Omental fat pad (tissue), 4 donors: Measurements from ENCODE around the genes RFX1, PALM3 and ADGRE3.

- PRO-cap: no peak
- RAMPAGE, long total RNA, 4 experiments: no peak in any of the 4 experiments
Measured at GRCh38 chr19:14006068-14006181, 195 bp downstream of the RFX1 start.

GRCh38 chr19:14006182-14006868 lies at the start of gene RFX1:
RFX1 (minus strand) TSS chr19:14006320.
- PRO-cap: no peak
- RAMPAGE, long total RNA, 4 experiments: start-site peak on the minus strand in 4 of 4 experiments, at chr19:14006125-14007104 at its widest, 6 to 21 reads per replicate

- PRO-cap: no peak
- RAMPAGE, long total RNA, 4 experiments: no peak in any of the 4 experiments
Measured at GRCh38 chr19:14061324-14062534, at the start of gene PALM3. PALM3 (minus strand) TSS chr19:14062076.

DNA sequence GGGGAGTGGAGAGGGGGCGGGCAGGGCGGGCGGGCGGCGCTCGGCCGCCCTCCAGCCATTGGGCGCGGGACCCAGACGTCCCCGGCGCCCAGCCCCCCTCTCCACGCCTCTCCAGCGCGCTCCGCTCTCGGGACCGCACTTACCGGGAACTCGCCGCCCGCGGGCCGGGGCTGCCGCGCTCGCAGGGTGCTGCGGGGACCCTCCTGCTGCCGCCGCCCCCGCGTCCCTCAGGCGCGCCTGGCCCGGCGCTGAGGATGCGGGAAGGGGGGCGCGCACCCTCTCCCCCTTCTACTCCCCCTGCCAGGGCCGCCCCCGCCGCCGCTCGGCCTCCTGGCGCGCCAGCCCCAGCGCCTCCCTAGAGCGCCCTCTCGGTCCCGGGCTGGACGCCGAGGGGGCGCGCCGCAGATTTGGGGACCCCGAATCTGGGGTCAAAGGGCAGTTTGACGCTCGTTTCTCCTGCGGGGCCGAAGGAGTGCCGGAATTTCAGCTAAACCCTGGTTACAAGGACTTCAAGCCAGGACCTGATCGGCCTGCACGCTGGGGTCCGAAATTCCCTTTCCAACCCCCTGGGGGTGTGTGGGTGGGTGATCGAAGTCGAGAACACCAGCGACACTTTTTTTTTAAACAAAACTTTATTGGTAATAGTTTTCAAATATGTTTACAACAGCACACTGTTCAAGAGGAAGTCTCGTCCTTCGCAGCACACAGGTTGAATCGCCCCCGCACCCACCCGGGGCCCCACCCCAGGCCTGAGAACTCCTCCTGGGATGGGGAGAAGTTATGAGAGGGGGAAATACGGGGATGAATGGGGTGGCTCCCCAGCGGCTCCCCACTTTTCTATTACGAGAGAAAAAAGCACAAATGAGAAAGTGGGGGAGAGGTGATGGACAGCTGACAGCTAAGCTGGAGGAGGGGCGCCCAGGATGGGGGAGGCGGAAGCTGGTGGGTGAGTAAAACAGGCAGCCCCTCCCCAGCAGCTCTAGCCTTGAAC lies 5.8 kb upstream of the C19orf67 start:
- PRO-cap: unidirectional peak, plus-strand start at position 138 of the sequence
- RAMPAGE, long total RNA, 4 experiments: no peak in any of the 4 experiments

GRCh38 chr19:14116718-14117437 lies 684 bp downstream of the PRKACA start:
- PRO-cap: no peak
- RAMPAGE, long total RNA, 4 experiments: no peak in any of the 4 experiments

- PRO-cap: no peak
- RAMPAGE, long total RNA, 4 experiments: no peak in any of the 4 experiments
Measured at GRCh38 chr19:14125243-14125834, 7.8 kb upstream of the PRKACA start.

DNA sequence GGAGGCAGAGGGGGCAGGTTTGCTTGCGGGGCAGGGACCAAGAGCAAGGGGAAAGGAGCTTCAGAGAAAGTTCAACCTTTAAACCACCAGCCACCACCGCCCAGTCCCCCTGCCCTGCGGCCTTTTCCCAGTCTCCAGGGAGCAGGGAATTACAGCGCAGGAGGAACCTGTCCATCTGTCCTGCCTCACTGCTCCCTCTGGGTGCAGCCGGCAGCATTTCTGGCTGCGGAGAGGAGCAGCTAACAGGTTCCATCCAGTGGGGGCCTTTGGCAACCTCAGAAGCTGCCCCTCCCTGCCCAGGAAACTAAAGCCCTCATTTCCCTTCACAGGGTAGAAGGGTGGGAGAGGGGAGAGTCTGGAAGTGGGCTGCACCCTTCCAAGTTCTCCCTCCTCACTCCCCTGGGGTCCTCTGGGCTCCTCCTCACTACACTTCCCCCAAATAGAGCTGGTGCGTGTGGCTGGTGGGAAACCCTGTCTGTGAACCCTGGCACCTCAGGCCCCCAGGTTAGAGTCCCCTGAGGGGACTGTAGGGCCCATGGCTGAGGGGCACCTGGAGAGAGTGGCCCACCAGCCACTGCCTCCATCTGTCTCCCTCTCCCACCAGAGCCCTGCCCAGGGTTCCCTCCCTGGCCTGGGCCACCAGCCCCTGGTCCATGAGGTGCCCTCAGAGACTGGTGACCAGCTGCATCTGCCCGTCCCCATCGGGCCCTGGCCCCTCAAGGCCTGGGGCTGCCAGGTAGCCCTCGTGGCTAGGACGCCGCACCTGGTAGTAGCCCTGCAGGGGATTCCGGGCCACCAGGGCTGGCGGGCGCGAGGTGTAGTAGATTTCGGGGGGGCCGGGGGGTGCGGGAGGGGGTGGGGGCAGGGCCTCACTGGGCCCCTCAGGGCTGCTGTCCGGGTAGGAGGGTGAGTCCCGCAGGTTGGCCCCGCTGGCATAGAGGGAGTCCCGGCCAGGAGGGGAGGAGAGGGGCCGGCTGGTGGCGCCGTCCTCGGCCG lies 14.1 kb upstream of the ASF1B start:
- PRO-cap: no peak
- RAMPAGE, long total RNA, 4 experiments: no peak in any of the 4 experiments

GRCh38 chr19:14161161-14161884 lies 24.9 kb upstream of the ASF1B start:
- PRO-cap: no peak
- RAMPAGE, long total RNA, 4 experiments: no peak in any of the 4 experiments

GRCh38 chr19:14164687-14165503 lies 28.5 kb upstream of the ASF1B start:
- PRO-cap: no peak
- RAMPAGE, long total RNA, 4 experiments: no peak in any of the 4 experiments

DNA sequence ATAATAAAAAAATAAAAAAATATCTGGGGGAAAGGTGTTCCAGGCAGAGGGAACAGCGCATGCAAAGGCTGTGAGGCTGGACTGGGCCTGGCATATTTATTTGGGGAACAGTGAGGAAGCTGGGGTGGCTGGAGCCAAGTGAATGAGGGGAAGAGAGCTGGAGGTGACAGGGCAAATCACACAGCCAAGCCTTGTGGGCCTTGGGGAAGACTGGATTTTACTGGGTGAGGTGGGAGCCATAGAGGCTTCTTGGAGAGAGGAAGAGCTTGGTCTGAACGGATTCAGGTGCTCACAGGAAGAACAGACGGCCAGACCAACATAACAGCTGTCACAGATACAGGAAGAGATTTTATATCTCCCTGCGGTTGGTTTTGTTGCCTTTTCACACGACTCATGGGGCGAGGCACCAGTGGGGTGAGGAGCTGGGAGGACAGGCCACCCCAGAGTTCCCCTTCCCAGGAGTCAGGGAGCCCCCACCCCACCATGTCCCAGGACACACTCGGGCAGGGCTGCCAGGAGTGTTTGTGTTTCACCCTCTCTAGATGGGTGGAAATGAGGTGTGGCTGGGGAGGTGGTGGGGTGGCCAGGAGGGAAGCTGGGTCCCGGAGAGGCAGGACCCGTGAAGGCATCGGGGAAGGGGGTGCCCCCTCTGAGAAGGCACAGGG lies 25.5 kb upstream of the ADGRE5 start:
- PRO-cap: no peak
- RAMPAGE, long total RNA, 4 experiments: no peak in any of the 4 experiments

- PRO-cap: no peak
- RAMPAGE, long total RNA, 4 experiments: no peak in any of the 4 experiments
Measured at GRCh38 chr19:14370853-14371622, 10.2 kb upstream of the ADGRE5 start.

- PRO-cap: no peak
- RAMPAGE, long total RNA, 4 experiments: no peak in any of the 4 experiments
Measured at GRCh38 chr19:14405388-14406478, 13.4 kb downstream of the DDX39A start.

DNA sequence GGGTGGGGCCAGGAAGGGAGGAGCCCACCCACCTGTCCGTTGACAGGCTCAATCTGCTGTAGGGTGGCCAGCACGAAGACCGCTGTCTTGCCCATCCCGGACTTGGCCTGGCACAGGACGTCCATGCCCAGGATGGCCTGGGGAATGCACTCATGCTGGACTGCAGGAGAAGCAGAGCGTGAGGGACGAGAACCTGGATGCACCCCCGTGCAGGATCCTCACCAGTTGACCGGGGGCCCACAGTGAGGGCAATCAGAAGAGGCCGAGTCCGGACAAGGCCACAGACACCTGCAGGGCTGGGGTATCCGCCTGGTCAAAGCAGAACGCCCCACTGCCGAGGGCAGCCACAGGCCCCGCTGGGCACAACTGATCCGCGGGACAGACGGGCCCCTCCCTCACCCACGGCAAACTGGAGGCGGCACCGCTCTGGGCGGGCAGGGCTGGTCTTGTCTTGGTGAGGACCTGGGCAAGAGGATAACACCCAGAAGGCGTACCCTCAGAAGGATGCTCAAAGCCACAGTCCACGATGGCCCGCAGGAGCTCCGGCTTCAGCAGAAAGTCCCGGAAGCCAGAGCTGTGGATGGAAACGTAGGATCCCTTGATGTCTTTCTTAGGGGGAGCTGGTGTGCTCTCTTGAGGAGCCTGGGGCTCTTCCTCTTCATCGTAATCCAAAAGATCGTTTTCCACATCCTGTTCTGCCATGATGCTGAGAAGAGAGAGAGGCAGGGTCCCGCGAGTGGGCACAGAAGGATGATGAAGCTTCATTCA lies 6.4 kb downstream of the DDX39A start:
- PRO-cap: no peak
- RAMPAGE, long total RNA, 4 experiments: no peak in any of the 4 experiments

- PRO-cap: no peak
- RAMPAGE, long total RNA, 4 experiments: no peak in any of the 4 experiments
Measured at GRCh38 chr19:14494556-14495693, 1.0 kb downstream of the GIPC1 start.

- PRO-cap: no peak
- RAMPAGE, long total RNA, 4 experiments: no peak in any of the 4 experiments
Measured at GRCh38 chr19:14525584-14526379, 3.6 kb upstream of the TECR start.

DNA sequence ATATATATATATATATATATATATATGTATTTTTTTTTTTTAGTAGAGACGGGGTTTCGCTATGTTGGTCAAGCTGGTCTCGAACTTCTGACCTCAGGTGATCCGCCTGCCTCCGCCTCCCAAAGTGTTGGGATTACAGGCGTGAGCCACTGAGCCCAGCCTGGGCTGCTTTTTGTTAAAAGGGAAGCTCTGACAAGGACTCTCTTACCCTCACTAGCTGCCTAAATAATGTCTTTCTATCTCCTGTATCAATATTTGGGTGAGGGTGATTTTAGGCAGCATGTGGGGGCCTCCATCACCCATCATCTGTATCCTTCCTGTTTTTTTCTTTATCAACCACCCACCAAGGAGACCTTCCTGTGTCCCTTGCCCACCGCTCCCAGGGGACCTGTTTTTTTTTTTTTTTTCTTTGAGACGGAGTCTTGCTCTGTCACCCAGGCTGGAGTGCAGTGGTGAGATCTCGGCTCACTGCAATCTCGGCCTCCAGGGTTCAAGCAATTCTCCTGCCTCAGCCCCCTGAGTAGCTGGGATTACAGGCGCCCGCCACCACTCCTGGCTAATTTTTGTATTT lies 5.3 kb upstream of the NDUFB7 start:
- PRO-cap: no peak
- RAMPAGE, long total RNA, 4 experiments: no peak in any of the 4 experiments

- PRO-cap: no peak
- RAMPAGE, long total RNA, 4 experiments: start-site peak on the minus strand in 1 of 4 experiments, at chr19:14674843-14674891 at its widest, 56 reads per replicate
Measured at GRCh38 chr19:14674784-14675315, at the start of gene ADGRE3. ADGRE3 (minus strand) TSS chr19:14674844.

GRCh38 chr19:14743148-14743985 lies 35.0 kb downstream of the ADGRE2 start:
- PRO-cap: no peak
- RAMPAGE, long total RNA, 4 experiments: no peak in any of the 4 experiments

- PRO-cap: no peak
- RAMPAGE, long total RNA, 4 experiments: no peak in any of the 4 experiments
Measured at GRCh38 chr19:15159776-15160716, 34.5 kb upstream of the ILVBL start.

DNA sequence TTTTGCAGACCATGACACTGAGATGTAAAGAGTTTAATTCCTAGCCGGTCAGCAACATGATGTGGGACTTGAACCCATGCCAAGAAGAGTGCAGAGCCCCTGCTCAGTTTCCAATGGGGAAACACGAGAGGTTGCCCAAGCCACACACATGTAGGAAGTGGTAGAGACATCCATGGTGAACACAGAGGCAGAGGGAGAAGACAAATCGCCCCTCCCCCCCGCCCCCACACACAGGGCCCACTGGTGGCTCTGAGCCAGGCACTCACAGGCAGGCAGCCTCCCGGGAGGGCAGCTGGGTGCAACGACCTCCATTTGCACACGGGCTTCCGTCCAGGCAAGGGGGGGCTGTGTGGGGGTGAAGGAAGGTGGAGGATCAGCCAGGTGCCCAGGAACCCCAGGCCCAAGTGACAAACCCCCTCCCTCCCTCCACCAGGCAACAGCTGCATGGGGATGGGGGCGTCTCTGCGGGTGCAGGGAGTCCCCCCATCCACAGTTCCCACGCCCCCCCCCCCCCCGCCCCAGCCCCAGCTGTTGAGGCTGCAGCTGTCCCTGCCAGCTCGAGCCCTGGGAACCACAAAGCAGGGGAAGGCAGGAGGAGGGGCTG lies 3.5 kb downstream of the NOTCH3 start:
- PRO-cap: no peak
- RAMPAGE, long total RNA, 4 experiments: no peak in any of the 4 experiments